Occipital lobe (tissue), 2 donors: ENCODE data around the gene CATSPER3.

GRCh38 chr5:134111565-134112815 is 2.5 kb upstream of the TCF7 start:
- RAMPAGE, long total RNA = no peak

DNA sequence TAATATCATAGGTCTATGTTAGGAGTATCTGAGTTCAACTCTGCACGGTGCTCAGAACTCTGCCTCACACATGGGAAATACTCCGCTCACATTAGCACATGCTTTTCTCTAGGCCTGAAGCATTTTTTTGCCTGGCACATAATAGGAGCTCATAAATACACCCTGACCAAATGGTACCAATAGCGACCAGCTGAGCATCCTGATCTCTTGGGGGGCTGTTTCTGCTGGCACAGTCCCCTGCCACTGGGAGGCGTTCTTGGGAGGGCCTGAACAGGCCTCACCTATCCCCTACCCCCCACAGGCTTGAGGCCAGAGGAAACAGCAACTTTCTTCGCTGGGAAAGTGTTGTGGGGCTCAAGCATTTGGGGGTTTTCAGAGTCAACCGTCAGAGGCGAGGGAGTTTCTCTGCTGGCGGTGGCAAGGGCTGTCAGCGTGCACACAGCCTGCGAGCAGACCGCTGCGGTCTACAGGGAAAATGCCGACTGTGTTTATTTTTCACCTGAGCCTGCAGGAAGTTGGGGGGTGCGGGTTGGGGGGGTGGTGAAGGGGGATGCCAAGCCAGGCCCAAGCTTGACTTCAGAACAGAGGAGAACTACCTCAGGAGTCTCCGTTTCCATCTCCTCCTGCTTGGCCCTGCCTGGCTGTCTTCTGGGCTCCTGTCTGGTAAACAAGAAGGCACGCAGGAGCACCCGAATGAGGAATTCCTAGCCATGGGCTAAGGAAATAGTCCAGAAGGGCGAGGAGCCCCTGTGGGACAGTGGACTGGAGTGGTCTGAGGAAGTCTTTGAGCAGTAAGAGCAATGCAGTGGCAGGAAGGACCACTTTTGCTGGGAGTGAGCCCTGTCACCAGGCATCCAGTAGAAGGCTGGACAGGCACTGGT is 18.0 kb downstream of the TCF7 start:
- RAMPAGE, long total RNA = no peak

- RAMPAGE, long total RNA = no peak
These were observed 25.2 kb downstream of the TCF7 start for GRCh38 chr5:134139678-134140027.

GRCh38 chr5:134142454-134143382 is 28.2 kb downstream of the TCF7 start:
- RAMPAGE, long total RNA = no peak

DNA sequence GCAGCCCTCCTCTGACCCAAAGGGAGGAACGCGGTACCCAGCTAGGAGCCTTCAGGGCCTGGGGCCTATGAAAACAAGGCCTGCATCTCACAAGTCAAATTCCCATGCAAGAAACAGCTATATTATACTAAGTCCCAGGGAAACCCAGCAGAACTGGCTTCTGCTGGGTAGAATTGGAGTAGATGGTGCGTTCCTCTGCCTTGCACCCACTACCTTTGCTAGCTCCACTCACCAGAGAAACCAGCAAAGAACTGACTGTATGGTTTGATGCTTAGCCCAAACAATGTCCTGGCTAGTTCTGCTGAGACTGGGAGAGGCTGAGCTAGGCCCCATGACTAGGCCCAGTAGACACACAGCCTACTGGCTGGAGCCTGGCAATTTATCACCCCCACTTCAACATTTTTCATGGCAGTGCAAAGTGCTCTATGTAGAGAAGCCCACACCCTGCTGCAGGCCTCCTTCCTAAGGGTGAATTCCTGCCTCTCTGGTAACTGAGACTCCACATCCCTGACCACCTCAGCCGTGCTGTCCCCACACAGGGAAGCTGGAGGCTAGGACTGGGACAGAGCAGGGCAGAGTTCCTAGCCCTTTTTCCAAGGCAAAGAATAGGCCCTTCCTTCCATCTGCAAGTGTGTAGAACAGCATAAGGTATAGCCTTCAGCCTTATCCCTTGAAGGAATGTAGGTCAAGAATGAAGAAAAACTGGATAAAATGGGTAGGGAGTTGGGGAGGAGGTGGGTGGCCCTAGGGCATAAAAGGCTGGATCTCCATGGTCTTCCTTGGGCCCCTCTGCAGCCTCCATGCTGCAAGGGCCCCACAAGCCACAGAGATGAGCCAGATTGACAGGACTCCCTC is 29.4 kb downstream of the TCF7 start:
- RAMPAGE, long total RNA = no peak

- RAMPAGE, long total RNA = no peak
These were observed 6.7 kb downstream of the SKP1 start for GRCh38 chr5:134170122-134170457.

DNA sequence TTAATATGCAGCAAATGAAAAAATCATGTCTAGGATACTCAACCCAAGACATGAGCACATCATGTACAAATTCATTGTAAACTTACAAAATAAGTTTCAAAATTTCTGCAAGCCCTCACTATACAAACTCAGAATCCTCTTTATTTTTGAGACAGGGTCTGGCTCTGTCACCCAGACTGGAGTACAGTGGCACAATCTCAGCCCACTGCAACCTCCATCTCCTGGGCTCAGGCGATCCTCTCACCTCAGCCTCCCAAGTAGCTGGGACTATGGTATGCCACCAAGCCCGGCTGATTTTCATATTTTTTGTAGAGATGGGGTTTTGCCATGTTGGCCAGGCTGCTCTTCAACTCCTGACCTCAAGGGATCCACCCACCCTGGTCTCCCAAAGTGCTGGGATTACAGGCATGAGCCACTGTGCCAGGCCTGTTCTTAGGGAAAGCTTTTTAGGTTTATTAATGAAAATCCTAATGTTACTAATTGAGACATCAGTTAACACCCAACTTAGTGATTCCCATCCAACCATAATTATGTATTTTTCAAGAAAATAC is 18.4 kb upstream of the SKP1 start:
- RAMPAGE, long total RNA = no peak

DNA sequence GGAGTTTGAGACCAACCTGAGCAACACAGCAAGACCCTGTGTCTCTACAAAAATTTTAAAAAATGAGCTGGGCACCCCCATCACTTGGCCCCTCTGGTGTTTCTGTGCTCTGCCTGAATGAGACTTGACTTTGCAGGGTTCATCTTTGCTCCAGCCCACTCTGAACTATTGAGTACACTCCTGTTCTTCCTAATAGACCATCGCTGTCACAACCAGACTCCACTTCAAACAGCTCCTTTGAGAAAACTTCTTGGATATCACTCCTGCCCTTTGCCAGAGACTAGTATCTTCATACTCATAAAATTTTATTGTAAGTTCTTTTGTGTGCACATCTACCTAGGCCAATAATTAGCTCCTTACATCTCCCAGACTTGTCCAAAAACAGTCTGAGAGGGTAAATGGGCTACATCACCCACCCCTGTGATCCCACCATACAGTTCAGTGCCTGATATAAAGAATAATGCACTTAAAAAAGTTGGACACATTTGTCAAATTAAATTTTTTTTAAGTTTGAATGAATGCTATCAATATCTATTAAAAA is 24.5 kb upstream of the SKP1 start:
- RAMPAGE, long total RNA = no peak

DNA sequence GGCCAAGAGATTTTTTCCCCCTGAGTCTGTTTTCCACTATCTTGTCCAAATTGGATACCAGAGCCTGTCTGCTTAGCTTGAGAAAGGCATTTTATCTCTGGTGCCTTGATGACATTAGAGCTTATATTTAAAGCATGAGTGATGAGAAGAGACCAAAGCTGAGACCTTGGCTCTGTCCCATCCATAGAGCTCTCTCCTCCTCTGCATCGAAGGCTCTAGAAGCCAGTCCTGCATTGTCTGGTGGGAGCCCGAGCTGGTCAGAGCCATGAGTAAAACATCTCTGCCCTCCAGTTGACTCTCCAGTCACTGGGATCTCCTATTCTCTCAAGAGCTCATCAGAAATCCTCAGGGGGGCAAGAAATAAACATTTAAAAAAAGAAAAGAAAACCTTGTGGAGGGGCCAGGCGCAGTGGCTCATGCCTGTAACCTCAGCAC is 10.5 kb upstream of the PPP2CA start:
- RAMPAGE, long total RNA = no peak

DNA sequence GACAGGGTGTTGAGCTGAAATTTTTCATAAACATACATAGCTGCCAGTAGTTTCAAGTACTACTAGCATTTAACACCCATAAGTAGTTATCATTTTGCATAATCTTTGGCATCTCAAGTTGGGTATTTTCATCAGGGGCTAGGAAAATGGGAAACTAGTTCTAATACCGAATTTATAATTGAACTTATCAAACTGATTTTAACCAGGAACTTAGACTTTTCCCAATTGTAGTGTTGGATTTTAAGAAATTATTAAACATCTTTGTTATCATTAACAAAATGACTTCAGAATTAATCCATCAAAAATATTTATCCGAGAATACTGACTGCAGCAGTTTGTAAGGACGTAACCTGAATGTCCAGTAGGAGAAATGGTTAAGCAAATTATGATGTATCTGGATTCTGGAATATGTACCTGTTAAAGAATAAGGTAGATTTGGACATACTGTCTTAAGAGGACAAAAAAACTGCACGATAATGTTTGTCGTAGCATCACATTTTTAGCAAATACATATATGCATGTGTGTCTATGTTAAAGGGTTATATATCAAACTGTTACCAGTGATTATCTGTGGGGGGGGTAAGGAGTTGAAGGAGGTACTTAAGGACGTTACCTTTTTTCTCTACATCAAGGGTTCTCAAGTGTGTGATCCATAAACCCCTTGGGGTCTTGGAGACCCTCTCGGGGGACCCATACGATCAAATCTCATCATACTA is 5.8 kb downstream of the UBE2B start:
- RAMPAGE, long total RNA = no peak

- RAMPAGE, long total RNA = no peak
These were observed 6.5 kb downstream of the UBE2B start for GRCh38 chr5:134377783-134378262.

- RAMPAGE, long total RNA = no peak
These were observed 25.5 kb upstream of the CDKN2AIPNL start for GRCh38 chr5:134437334-134437485.

DNA sequence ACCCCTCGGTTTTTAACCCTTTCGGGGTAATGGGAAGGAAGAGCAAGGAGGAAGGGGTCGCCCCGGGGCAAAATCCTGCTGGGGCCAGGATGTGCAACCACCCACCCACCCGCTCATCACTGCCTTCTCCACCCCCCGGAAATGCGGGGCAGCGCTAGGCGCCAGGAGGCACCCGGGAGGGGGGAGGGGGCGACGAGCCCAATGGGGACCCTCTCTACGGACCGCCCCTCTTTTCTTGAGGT is 1.0 kb upstream of the JADE2 start:
- RAMPAGE, long total RNA = no peak

DNA sequence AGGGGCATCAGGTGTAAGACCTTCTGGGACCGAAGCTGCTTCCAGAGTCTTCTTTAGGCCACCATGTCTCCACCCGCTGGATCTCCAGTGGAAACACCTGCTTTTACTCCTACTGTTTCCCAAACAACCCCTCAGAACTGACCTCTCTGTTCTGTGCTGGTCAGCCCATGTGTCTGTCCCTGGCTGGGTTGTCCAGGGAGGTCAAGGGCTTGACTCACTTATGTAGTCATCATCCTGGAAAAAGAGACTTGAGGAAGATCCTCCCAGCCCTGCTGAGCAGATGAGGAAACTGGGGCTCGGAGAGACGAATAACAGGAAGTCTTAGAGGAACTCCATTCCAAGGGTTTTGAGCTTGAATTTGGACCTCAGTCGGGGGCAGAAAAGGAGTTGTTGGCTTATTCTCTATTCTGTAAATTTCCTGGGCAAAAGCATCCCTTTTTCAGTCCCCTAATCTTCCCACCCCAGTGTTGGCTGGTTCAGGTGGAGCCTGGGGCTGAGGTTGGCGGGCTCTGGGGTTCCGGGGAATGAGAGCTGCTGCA is 42.6 kb downstream of the JADE2 start:
- RAMPAGE, long total RNA = no peak

DNA sequence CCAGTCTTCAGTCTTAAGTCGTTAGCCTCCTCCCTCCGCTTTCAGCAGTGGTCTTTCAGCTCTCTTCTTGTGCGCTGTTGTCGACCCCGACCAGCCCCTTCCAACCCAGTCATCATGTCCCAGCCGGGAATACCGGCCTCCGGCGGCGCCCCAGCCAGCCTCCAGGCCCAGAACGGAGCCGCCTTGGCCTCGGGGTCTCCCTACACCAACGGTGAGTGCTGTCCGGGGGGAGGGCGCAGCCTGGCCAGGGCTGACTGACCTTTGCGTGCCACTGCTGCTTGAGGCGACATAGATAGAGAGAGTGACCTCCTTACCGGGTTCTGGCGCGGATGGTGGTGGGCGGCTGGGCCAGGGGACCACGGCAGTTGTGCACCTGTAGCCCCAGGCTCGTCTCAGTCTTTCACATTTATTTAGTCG is 386 bp downstream of the SEC24A start:
- RAMPAGE, long total RNA = no peak

GRCh38 chr5:134777235-134778036 is 18.9 kb downstream of the DDX46 start:
- RAMPAGE, long total RNA = no peak

DNA sequence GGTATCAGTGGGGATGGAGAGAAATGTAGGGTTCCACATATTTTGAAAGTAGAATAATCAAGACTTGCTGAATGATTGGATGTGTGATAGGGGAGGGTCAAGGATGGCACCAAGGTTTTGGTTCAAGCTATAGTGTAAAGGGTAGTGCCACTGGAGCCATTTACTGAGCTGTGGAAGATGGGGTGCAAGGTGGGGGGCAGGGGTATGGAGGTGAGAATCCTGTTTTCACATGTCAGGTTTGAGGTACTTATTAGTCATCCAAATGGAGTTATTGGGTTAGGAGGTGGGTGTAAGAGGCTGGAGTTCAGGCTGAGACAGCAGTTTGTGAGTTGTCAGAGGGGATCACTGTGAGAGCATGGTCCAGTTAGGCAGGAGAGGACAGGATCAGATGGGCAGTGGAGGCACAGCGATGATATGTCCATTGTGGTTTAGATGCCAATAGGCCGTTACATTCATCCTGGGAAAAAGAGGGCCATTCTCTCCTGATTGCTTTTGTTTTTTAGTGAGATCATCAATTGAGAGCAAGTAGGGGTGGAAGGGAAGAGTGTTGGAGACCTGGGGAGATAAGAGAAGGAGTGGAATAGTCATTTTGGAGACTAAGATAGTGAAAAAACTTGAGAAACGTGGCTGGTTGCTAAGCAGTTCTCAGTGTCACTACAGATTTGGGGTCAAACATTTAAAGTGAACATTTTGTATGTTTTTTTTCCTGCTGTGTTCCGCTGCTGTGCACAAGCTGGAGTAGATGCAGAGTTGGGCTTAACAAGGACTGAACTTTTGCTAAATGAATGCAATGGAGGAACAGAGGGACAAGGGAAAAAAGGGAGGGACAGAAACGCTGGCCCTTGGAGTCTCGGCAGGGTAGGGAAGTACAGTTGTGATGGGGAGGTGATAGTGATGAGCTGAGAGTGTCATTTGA is 9.1 kb downstream of the PCBD2 start:
- RAMPAGE, long total RNA = no peak

DNA sequence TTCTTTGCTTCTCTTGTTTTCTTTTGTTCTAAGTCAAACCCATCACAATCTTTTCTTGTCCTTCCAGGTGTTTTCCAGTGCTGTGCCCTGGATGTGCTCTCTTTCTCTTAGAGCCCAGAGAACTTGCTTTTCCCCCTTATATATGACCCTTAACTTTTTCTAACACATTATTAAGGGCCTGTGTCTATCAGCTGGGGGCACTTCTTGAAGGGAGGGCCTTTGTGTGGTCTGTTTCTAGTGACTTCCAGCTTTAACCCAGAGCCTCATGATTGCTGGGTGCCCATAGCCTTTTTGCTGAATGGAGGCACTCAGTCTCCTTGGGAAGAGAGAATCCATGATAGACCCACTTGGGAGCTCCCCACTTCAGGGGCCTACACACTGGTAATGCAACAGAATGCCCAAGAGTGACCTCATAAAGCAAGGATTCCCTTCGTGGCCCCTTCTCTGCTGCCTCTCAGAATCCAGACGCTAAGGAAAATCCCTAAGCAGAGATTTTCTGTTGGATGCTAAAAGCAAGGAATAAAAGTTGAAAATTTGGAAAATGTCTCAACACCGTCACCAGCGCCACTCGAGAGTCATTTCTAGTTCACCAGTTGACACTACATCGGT is at the start of gene CATSPER3:
TSS of gene CATSPER3 (plus strand) at position 457 of the 609 bp plus-strand sequence.
- RAMPAGE, long total RNA = no peak

DNA sequence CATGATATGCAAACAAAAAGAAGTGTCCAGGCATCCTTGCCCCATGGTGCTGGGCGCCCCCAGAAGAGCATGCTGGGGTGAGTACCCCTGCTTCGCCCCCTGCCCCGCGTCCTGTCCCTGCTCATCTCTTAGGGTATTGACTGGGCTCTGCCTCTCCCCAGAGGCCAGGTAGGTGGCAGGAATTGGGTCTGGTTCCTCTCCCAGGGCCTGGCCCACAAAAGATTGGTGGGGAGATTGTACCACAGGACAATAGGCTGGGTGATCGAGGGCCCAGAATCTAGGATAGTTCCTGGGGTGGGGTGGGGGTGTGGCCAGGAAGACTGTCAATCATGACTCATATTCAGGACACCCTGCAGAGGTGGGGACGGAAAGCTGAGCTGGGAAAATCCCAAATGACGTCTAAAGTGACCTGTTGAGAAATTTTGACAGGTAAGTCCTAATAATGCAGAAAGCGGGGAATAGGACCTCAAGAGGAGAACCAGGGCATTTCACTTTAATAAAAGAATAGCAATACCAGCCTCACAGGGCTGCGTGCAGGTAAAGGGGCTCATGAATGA is 8.9 kb downstream of the PITX1 start:
- RAMPAGE, long total RNA = no peak

- RAMPAGE, long total RNA = no peak
These were observed 91.6 kb downstream of the MACROH2A1 start for GRCh38 chr5:135307360-135307896.